Body of pancreas (tissue), 2 donors: ENCODE measurements around the genes MCOLN3, ZNHIT6 and SH3GLB1.

GRCh38 chr1:85047494-85048964 lies at the start of gene MCOLN3:
TSS of gene MCOLN3 (minus strand) at chr1:85048500.
- PRO-cap: bidirectional peak, plus-strand start at chr1:85048495, minus-strand start at chr1:85048267; bidirectional peak, plus-strand start at chr1:85048617, minus-strand start at chr1:85048665
- RAMPAGE, long total RNA, 2 experiments: start-site peak on the minus strand in 1 of 2 experiments, at chr1:85048433-85048500 at its widest, 190 reads per replicate

- PRO-cap: no peak
- RAMPAGE, long total RNA, 2 experiments: no peak in any of the 2 experiments
These were observed 1.9 kb downstream of the SYDE2 start for GRCh38 chr1:85198795-85199414.

DNA sequence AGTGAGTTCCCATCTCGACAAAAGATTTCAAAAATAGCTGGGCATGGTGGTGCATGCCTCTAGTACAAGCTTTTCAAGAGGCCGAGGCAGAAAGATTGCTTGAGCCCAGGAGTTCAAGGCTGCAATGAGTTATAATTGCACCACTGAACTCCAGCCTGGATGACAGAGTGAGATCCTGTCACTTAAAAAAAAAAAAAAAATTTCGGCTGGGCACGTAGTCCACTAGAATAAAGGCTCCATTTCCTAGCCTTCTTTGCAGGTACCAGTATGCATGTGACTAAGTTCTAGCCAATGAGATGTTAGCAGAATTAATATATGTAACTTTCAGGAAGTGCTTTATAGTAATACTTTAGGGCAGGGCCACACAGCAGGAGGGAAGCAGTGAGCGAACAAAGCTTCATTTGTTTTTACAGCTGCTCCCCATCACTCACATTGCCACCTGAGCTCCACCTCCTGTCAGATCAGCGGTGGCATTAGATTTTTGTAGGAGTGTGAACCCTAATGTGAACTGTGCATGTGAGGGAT lies 28.8 kb upstream of the SYDE2 start:
- PRO-cap: no peak
- RAMPAGE, long total RNA, 2 experiments: no peak in any of the 2 experiments

GRCh38 chr1:85258903-85259324 lies 548 bp downstream of the C1orf52 start:
- PRO-cap: no peak
- RAMPAGE, long total RNA, 2 experiments: no peak in any of the 2 experiments

- PRO-cap: no peak
- RAMPAGE, long total RNA, 2 experiments: no peak in any of the 2 experiments
These were observed 7.1 kb upstream of the BCL10 start for GRCh38 chr1:85283448-85284008.

GRCh38 chr1:85313725-85314280 lies 37.4 kb upstream of the BCL10 start:
- PRO-cap: no peak
- RAMPAGE, long total RNA, 2 experiments: no peak in any of the 2 experiments

DNA sequence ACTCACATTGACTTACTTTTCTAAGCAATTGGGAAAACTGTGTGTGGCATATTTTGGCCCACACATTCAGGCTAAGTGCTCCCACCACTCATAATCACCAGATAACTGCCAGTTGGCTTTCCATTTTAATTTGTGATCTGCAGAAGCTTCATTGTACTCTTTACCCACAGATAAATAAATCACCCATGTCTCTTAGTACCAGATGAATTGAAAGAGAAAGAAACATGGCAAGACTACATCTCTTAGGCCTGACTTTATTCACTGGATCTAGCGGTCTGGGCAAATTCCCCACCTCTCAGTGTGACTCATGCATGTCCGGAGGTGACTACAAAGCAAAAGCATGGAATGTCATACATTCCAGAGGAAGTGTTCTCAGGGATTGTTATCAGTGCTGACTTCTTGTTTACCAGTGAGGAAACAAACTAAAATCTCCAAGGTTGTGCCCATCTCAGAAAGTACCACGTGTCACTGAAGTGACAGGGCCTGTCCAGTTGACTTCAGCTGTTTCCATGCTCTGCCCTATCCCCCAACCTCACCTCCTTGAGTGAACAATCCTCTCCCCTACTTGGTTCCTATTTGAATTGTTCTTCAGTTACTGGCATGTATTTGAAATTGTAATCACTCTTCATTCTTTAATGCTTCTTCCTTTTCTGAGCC lies 52.5 kb upstream of the BCL10 start:
- PRO-cap: no peak
- RAMPAGE, long total RNA, 2 experiments: no peak in any of the 2 experiments

DNA sequence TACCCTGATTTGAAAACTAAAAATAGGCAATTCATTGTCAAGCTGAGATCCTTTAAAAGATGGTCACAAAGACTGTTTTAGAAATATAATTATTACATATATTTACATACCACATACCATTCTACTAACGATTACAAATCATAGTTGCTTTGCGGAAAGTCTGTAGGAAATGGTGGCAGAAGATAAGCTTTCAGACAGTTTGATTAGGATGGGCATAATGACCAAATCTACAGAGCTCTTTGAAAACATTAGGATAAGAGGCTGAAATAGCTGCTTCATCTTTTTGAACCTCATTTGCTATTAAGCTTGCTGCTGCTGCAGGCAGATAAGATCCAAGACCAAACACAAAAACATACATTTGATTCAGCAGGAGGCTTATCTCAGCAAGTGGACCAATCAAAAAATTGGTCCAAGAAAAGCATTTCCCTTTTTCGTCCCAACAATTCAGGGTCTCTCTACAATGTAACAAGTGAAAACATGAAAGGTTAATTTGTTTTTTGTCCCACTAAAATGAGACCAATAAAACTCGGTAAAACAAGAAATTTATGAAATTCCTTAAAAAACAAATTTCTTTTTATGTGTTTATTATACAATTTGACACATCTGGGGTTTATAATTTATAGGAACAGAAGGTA lies 47.0 kb downstream of the DDAH1 start:
- PRO-cap: no peak
- RAMPAGE, long total RNA, 2 experiments: no peak in any of the 2 experiments

DNA sequence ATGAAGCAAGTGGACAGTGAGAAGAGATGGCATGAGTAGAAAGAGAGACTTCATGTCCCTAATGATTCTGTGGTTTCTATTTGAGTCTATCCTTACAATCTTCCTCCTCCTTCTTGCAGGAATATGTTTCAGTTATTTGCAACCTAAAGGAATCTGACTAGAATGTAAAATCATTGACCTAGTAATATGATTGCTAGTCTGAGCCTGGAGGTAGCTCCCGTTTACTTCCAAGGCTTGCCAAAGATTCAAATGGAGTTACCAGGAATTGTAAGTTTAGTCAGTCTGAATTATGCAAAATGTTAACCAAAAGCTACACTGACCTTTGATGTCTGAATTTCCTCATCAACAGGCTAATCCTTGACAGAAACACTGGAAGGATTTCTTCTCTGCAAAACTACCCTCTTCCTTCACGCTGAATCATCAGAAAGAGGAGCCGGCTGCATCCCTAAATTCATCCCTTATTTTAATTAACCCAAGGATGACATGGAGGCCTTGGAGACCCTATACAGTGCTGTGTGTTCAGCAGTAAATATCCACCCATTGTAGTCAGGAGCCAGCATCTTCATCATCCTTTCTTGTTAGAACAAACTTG lies 17.4 kb downstream of the DDAH1 start:
- PRO-cap: no peak
- RAMPAGE, long total RNA, 2 experiments: start-site peak on the minus strand in 1 of 2 experiments, centred at position 326 of the sequence, 5 reads per replicate

GRCh38 chr1:85545038-85545434 lies 35.5 kb upstream of the CCN1 start:
- PRO-cap: no peak
- RAMPAGE, long total RNA, 2 experiments: no peak in any of the 2 experiments

DNA sequence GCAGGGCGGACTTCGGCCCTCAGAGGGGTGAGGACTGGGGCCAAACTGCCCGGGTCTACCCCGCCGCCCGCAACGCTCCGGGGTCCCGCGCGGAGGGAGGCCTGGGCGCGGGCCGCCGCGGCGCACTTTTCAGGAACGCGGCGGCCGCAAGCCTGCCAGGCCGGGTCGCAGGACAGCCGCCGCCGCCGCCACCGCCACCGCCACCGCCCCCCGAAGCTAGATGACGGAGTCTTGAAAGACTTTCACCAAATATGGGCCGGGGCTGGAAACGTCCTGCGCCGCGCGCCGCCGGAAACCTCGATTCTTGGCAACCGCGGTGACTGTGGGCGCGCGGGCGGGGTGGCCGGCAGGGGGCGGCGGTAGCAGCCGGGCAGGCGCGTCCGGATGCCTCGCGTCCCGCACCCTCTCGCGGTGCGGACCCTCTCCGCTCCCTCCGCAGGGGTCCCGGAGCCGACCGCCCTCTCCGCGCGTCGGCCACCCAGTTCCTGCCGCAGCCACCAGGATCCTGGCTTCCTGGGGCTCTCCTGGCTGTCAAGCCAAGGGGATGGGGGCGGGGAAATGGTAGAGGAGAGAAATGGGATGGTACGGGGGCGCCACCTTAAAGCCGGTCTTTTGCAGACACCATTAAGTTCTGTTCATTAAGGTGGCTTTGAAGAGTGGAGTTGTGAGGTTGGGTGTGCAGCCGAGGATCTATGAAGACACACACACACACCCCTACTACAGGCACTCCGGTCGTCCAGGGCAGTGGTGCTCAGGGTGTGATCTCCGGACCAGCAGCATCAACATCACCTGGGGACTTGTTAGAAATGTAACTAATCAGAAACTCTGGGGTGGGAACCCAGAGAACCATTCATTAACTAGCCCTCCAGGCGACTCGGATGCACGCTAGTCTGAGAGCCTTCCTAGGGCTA lies 3.5 kb upstream of the CCN1 start:
- PRO-cap: bidirectional peak, plus-strand start at position 349 of the sequence, minus-strand start at position 306 of the sequence; bidirectional peak, plus-strand start at position 747 of the sequence, minus-strand start at position 487 of the sequence
- RAMPAGE, long total RNA, 2 experiments: no peak in any of the 2 experiments

GRCh38 chr1:85582912-85583517 lies 2.5 kb downstream of the CCN1 start:
- PRO-cap: no peak
- RAMPAGE, long total RNA, 2 experiments: no peak in any of the 2 experiments

GRCh38 chr1:85707503-85708892 lies at the start of gene ZNHIT6:
TSS of gene ZNHIT6 (minus strand) at chr1:85708433.
- PRO-cap: bidirectional peak, plus-strand start at chr1:85708520, minus-strand start at chr1:85708415
- RAMPAGE, long total RNA, 2 experiments: start-site peak on the minus strand in 2 of 2 experiments, at chr1:85707967-85708437 at its widest, 19 to 109 reads per replicate

DNA sequence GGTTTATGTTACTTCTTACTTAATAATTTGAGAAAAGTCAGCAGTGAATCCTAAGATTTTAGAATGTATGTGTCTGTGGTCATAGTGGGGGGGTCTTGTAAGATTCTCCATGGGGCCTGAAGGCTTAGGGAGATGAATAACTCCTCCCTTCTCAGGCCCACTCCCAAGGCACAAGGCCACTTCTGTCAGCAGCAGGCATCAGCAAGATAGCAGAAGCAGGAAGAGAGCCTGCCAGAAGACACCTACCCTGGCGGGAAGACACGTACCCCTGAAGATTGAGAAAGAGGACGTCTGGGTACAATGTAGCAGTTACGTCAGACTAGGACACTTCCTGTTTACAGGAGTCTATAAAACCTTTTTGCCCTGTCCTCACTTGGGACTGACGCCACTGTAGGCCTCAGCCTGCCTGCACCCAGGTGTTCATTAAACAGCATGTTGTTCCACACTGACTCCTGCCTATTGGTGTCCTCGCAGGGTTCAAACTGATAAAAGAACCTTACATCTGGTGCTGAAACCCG lies 56.8 kb downstream of the ODF2L start:
- PRO-cap: no peak
- RAMPAGE, long total RNA, 2 experiments: no peak in any of the 2 experiments

DNA sequence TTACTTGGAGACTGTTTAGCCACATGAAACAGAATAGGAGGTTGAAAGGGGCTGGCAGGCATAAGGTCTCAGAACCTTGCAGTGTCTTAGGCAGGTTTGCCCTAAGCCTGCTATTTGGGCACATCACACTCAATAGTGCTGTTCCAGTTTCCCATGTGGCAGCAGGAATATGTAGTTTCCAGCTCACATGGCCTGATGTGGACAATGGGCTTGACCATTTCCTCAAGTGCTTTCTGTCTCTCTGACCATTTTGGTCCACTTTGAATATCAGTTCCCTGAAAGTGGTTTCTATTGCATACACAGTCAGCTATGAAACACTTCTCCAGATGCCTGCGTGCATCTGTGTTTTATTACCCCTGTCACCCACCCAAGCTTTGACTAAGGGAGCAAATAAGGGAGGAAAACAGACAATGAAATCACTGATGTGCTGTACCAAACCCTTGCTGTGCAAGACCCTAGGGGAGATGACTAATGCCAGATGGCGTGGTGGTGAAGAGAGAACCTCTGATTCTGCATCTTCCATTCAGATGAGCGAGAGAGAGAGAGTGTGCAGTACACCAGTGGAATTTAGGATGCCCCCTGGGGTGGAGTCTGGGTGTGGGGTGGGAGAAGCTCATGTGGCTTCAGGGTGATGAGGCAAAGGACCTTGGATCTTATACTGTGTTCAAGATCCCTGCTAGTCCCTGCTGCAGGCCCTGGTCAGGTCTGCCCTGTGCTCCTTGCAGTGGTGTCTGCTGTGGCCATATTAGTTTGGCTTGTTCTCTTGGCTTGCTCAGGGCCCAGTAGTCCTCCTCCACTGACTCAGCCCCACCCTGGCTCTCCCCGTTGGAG lies 18.4 kb downstream of the CLCA1 start:
- PRO-cap: no peak
- RAMPAGE, long total RNA, 2 experiments: no peak in any of the 2 experiments

DNA sequence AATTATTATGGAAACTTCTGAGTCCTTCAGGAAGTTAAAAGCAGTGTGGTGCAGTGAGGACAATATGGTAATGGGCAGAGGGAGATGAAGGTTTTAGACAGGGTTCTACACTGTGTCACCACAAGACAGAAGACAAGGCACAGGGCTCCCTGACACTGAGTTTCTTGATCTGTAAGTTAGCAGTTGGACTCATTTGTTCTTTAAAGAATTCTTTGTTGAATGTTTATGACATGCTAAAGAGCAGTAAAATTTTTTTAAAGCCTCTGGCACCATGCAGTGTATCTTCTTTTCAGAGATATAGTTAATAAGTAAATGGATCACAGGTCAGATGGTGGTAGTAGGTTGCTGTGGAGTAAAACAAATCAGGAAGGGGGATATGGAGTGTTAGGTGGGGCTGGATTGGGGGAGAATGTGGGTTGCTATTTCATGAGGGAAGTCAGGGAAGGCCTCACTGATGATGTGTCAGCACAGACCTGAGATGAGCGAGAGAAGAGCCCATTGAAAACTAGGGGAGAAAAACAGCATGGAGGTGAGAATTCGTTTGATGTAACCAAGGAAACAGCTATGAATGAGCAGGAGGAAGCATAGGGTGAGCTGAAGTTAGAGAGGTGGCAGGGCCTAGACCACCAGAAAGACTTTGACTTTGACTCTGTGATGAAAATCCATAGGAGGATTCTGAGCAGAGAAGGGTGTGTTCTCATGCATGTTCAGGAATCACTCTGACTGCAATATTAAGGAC lies 2.1 kb downstream of the CLCA4 start:
- PRO-cap: no peak
- RAMPAGE, long total RNA, 2 experiments: no peak in any of the 2 experiments

GRCh38 chr1:86704343-86705045 lies at the start of gene SH3GLB1:
TSS of gene SH3GLB1 (plus strand) at chr1:86704576.
- PRO-cap: bidirectional peak, plus-strand start at chr1:86704576, minus-strand start at chr1:86704462; bidirectional peak, plus-strand start at chr1:86704847, minus-strand start at chr1:86704805
- RAMPAGE, long total RNA, 2 experiments: start-site peak on the plus strand in 2 of 2 experiments, at chr1:86704563-86704909 at its widest, 25 to 692 reads per replicate

DNA sequence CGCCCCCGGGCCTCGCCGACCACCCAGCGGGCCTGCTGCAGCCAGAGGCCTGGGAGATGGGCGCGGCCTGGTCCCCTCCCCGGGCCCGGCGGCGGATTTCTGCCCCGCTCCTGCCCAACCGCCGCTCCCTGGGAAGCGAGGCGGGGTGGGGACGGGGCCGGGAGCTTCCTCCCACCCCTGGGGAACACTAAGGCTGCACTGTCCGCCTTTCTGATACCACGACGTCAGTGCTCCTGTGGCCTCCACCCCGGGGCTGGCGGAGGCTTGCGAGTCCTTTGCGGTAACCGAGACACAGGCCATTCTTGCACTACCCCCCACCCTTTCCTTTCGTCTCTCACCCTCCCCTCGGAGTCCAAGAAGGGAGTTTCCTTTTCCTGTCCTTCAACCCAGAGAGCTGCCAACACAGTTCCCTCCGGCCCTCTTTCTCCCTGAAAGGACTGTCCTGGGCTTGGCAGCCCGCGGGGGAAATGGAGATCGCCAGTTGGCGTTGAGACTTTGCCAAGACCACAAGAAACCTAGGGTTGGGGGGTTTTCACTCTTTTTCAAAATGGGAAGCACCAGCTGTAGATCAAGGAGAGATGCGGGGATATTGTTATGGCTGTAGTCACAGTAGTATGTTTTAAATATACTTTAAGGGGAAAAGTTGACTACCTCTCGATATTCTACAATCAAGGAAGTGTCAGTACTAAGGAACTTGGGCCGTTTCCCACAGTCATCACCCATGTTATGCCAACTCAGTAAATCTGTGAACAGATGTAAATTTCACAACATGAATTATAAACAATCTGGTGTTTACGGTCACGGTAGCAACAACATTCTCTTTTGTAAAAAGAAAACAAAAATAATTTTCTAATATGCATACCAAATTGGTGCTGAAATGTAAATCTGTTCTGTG lies 917 bp downstream of the SH3GLB1 start:
- PRO-cap: bidirectional peak, plus-strand start at position 44 of the sequence, minus-strand start at position 101 of the sequence
- RAMPAGE, long total RNA, 2 experiments: no peak in any of the 2 experiments

- PRO-cap: no peak
- RAMPAGE, long total RNA, 2 experiments: no peak in any of the 2 experiments
These were observed 51.4 kb downstream of the SELENOF start for GRCh38 chr1:86862527-86862965.

DNA sequence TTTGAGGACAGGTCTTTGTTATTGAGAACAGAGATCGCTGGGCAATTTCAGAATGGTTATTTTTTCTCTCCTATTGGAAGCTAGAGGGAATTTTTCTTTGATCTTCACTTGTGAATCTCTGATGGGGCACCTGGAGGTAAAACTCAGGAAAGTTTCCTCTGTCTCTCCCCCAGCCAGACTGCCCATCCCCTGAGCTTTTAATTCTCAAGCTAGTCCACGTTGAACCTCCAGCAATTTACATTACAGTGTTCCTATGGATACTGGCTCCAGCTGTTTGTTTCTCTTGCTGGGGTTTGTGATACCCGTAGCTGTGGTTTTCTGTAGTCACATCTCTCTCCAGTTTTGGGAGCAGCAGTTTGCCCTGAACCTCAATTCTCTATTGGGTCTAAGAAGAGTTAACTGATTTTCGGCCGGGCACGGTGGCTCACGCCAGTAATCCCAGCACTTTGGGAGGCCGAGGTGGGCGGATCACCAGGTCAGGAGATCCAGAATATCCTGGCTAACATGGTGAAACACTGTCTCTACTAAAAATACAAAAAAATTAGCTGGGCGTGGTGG lies 19.9 kb downstream of the HS2ST1 start:
- PRO-cap: no peak
- RAMPAGE, long total RNA, 2 experiments: no peak in any of the 2 experiments